ENCODE measurements around a stretch of chr15.

GRCh38 chr15:90857907-90858299 is 10.5 kb upstream of the FURIN start:
- RRBS = no CpG with 5 or more reads among the region's 6 CpGs

DNA sequence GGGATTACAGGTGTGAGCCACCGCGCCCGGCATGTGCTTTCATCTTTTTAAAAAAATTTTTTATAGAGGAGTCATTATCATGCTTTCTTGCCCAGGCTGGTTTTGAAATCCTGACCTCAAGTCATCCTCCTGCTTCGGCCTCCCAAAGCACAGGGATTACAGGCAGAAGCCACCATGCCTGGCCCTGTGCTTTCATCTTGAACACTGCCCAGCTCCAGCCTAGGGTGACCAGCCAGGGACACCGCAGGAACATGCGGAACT is 8.0 kb upstream of the FURIN start:
- RRBS = no CpG with 5 or more reads among the region's 6 CpGs

DNA sequence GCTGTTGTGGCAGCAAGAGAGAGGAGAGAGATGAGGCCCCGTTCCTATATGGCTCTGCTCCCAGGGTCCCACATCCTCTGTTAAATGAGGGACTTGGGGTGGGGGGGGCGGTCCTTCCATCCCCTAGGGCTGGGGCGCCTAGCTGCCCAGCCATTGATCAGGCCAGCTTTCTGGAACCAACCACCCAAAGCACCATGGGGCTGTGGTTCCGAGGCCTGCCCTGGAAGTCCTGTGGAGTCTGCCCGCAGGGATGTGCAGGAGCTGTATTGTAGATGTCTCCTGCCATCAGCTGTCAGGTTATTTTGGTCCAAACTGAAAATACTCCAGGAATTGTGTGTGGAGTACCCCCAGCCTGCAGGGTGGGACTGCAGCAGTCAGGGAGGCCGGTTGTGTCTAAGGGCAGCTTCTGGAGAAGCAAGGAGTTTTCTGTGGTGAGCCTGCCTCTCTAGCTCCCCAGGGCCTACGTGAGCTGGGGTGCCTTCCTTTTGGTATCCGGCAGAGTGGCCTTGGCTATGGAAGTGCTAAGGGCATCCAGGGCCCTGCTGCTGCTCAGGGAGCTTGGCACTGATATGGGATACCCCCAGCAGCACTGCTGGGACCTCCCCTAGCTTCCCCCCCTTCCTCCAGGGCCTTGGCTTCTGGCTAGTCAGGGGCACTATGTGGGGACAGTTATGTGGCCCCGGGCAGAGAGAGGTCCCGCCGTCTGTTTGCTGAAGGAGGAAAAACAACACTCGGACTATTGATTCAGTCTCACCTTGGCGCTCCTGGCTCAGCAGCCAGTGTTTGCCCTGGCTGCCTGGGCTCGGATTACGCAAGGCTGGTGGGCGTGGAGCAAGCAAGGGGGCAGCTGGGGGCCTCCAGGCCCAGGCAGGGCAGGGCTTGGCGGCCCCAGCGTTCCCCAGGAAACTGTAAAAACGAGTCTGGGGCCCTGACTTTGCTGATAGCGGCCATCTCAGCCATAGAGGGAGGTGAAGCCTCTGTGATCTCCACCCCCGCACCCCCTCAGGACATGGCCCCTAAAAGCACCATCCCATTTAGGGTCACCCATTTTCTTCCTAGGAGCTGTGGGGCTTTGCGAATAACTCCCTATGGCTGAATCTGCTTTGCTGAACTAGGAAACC is 5.5 kb downstream of the FURIN start:
- RRBS = 15% methylated on average over 2 of the region's 22 CpGs

GRCh38 chr15:90879580-90880370 is 4.5 kb upstream of the FES start:
- RRBS = no CpG with 5 or more reads among the region's 37 CpGs

GRCh38 chr15:90917011-90917726 is 14.1 kb downstream of the MAN2A2 start:
- RRBS = no CpG with 5 or more reads among the region's 13 CpGs

GRCh38 chr15:90957075-90957839 is 2.6 kb downstream of the RCCD1 start:
- RRBS = under 1% methylated on average over 12 of the region's 59 CpGs

- RRBS = no CpG with 5 or more reads among the region's 7 CpGs
These were observed 1.3 kb downstream of the PRC1 start for GRCh38 chr15:90993066-90993469.

GRCh38 chr15:91021340-91022316 is 766 bp downstream of the VPS33B start:
- RRBS = 2% methylated on average over 7 of the region's 21 CpGs

DNA sequence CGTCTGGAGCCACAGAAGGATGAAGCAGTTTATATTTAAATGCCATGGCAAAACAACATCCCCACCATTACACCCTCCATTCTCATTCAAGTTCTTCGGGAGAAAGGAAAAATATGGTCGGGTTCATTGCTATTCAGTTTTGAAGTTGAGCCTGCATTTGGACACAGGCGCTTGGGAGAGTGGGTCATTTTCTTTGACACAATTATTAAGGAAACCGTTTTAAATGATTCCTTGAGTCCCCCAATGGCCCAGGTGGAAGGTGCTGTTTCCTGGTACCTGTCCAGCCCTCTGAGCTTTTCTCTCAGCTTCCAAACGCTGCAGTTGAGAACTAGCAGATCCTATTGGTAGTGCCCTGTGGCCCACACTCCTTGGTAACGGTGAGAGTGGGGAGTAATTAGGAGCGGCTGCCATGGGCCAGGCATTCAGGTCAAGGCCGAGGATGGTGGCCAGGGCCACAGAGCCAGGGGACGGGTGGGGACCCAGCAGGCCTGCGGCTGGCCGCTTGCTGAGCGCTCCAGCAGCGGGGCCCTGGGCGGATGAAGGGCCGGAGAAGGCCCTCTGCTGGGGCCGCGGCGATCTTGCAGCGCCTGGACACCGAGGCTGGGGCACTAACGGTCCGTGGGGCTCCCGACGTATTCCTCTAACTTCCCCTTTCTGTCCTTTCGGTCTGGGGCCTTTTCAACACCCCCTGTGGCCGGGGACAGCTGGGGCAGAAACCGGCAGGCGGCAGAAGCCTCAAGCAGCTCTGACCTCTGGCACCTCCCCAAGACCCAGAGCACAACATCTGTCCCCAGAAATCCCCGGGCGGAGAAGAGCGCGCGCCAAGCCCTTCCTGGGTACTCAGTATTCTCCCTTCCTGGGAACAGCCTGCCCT is 978 bp upstream of the SLCO3A1 start:
- RRBS = under 1% methylated on average over 7 of the region's 34 CpGs

DNA sequence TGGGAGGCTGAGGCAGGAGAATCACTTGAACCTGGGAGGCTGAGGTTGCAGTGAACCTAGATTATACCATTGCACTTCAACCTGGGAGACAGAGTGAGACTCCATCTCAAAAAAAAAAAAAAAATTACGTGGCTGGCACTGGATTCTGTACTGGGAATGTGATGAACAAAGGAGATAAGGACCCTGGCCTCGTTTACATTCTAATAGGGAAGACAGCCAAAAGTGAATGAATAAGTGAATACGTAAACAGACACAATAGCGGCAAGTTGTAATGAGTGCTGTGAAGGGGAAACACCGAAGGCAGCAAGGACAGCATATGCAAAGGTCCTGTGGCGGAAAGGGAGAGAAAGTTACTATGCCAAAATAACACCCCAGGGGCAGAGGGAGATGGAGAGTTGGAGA is 91.7 kb downstream of the SLCO3A1 start:
- RRBS = no CpG with 5 or more reads among the region's 6 CpGs

GRCh38 chr15:91953436-91953955 is 100.0 kb downstream of the SLCO3A1 start:
- RRBS = no CpG with 5 or more reads among the region's 9 CpGs

GRCh38 chr15:92161091-92161497 is 232.6 kb upstream of the ST8SIA2 start:
- RRBS = no CpG with 5 or more reads among the region's 3 CpGs

- RRBS = no CpG with 5 or more reads among the region's 4 CpGs
These were observed 64.3 kb downstream of the FAM174B start for GRCh38 chr15:92591248-92591650.

- RRBS = no CpG with 5 or more reads among the region's 4 CpGs
These were observed 60.4 kb downstream of the FAM174B start for GRCh38 chr15:92595225-92595594.

DNA sequence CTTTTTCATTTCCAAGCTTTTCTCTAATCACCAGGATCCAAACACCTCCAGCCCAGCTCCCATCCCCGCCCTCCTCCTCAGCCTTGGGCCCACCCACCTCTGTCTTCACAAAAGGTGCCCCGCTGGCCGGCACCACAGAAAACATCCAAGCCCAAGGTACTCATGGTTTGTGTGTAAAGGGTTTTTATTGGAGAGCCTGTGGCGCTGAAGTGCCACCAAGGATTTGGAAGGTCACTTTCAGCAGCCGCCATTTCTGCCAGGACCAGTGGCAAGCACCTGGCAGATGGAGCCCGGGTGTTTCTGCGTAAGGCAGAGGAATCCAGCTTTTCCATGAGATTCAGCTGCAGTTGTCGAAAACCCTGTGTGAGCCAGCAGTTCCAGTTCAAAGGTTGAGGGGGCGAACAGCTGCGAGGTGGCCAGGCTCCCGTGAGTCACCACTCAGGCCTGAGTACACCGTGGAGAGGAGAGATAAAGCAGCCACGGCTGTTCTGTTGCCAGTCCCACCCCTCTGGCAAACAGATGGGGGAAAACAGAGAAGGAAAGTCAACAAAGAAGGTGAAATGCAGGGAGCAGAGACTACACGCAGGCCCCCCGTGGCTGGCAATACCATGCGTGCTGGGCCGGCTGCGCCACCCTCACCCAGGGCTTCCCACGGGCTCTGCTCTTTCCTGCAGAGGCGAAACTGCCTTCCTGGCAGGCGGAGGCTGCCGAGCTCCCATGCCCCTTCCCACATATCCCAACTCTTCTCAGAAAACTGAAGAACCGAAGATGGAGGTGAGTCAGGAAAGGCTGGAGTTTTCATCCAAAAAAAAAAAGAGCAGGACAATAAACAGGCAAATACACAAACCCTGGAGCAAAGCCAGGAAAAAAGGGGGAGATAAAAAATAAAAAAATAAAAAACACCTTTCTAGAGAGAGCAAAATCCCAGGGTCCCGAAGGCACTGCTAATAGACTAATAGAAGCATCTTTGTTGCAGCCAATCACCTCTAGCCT is 38.0 kb downstream of the FAM174B start:
- RRBS = no CpG with 5 or more reads among the region's 24 CpGs

- RRBS = 16% methylated on average over 6 of the region's 22 CpGs
These were observed 31.1 kb downstream of the FAM174B start for GRCh38 chr15:92624170-92625164.

- RRBS = no CpG with 5 or more reads among the region's 7 CpGs
These were observed 18.0 kb downstream of the FAM174B start for GRCh38 chr15:92637588-92638030.

GRCh38 chr15:92667392-92668337 is 12.1 kb upstream of the FAM174B start:
- RRBS = no CpG with 5 or more reads among the region's 14 CpGs

DNA sequence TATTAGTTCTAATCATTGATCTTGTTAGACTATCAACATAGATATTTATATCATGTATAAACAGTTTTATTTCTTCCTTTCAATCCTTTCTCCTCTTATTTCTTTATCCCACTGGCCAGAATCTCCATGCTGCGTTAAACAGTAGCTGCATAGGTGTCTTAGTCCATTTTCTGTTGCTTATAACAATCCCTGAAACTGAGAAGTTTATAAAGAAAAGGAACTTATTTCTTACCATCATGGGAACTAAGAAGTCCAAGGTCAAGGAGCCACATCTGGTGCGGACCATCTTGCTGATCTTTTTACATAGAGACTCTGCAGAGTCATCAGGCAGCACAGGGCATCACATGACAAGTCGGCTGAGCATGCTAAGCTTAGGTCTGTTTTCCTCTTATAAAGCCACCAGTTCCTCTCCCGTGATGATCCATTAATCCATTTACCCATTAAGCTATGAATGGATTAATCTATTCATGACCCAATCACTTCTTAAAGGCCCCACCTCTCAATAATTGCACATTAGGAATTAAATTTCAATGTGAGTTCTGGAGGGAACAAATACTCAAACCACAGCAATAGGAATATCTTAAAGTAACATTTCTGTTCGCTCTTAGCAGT is 22.4 kb upstream of the FAM174B start:
- RRBS = no CpG with 5 or more reads among the region's 5 CpGs

DNA sequence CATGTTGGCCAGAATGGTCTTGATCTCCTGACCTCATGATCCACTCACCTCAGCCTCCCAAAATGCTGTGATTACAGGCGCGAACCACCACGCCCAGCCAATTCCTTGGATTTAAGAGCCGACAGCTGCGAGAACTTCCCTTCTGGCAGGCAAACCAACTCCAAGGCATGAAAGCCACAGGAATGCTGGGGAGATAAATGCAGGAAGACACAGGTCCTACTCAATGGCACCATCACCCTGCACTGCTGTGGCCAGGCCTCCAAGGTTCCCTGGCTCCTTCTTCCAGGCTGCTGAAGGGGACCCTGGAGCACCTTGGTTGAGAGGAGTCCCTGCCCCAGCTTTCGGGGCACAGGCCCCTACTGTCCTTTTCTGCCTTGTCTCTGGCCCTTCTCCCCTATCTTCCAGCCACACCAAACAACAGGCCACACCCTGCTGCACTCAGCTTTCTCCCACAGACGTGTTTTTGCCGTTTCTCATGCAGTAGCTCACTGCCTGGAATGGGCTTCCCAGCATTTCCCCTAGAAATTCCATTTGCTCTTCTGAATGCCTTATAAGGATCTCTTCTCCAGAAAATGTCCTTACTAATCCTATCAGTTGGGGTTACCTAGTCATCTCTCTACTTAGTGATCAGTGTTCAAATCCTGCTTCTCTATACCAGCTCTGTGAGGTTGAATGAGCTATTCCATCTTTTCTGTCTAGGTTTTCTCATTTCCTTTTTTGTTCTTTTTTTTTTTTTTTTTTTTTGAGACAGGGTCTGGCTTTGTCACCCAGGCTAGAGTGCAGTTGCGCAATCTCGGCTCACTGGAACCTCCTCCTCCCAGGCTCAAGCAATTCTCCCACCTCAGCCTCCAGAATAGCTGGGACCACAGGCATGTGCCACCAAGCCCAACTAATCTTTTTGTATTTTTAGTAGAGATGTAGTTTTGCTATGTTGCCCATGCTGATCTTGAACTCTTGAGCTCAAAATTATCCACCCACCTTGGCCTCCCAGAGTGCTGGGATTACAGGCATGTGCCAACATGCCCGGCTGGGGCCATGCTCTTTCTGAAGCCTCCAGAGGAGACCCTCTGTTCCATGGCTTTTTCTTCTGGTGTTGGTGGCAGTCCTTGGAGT is 98.4 kb upstream of the CHD2 start:
- RRBS = no CpG with 5 or more reads among the region's 11 CpGs

All from retinal pigment epithelial cell (primary cell).